ENCODE data around the gene DGCR6.

- RRBS = no CpG with 5 or more reads among the region's 22 CpGs
Measured at GRCh38 chr22:18126328-18127203, 16.0 kb downstream of the TUBA8 start.

DNA sequence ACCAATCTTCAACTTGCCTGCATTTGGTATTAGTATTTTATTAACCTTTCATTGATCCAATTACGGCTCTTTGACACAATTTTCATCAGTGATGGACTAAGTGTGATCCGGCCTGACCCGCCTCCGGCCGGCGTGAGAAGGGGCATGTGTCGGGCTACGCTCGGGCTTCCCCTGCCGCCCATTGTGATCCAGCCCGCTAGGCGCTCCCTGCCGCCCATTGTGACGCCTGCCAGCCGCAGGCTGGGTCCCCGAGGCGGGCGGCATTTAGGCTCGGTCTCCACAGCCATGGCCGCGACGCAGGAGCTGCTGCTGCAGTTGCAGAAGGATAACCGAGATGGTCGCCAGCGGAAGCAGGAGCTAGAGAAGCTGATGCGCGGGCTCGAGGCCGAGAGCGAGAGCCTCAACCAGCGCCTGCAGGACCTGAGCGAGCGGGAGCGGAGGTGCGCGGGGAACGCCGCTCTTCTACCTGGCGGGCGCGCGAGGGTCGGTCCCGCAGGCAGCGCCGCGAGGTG lies 291 bp downstream of the TMEM191B start:
- RRBS = no CpG with 5 or more reads among the region's 47 CpGs

DNA sequence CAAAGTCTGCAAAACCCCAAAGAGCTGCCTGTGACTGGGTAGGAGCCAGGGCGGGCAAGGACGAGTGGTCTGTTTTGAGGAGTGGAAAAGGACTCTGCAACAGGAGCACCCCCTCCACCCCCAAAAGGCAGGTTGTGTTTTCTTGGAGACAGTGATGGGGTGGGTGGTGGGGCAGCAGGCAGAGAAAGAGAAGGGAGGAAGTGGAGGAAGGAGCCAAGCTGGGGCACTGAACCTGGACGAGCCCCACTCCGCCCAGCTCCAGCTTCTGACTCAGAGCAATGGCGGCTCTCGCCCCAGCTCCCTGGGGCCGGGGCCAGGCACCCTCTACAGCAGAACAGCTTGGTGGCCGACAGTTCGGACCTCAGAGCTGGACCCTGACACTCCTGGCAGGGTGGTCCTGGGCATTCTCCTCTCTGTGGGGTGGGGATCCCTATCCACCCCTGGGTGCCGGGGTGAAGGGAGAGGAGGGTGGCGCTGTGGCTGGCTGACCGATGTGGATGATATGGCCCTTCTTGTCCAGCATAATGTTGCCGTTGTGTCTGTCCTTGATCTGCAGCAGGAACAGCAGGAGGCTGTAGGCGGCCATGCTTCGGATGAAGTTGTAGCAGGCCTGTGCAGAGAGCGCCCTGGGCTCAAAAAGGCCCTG lies 9.3 kb downstream of the TMEM191B start:
- RRBS = no CpG with 5 or more reads among the region's 16 CpGs

DNA sequence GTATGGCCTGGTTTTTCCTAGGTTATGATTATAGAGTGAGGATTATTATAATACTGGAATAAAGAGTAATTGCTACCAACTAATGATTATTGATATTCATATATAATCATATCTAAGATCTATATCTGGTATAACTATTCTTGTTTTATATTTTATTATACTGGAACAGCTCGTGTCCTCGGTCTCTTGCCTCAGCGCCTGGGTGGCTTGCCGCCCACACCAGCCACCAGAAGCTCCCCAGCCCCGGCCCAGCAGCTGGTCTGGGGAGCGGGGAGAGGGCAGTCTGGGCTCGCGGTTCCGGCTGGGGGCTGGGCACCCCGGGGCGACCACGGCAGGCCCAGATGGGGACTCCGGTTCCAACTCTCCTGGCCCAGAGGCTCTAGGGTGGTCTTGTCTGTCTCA lies 670 bp upstream of the DGCR6 start:
- RRBS = 3% methylated on average over 4 of the region's 13 CpGs

- RRBS = no CpG with 5 or more reads among the region's 58 CpGs
Measured at GRCh38 chr22:18906183-18906593, at the start of gene DGCR6. DGCR6 (plus strand) TSS chr22:18906320.

GRCh38 chr22:19002395-19002710 lies 66.3 kb upstream of the PRODH start:
- RRBS = no CpG with 5 or more reads among the region's 8 CpGs

- RRBS = no CpG with 5 or more reads among the region's 5 CpGs
Measured at GRCh38 chr22:19081369-19082046, 40.7 kb downstream of the DGCR2 start.

- RRBS = no CpG with 5 or more reads among the region's 6 CpGs
Measured at GRCh38 chr22:19109311-19109895, 12.8 kb downstream of the DGCR2 start.

DNA sequence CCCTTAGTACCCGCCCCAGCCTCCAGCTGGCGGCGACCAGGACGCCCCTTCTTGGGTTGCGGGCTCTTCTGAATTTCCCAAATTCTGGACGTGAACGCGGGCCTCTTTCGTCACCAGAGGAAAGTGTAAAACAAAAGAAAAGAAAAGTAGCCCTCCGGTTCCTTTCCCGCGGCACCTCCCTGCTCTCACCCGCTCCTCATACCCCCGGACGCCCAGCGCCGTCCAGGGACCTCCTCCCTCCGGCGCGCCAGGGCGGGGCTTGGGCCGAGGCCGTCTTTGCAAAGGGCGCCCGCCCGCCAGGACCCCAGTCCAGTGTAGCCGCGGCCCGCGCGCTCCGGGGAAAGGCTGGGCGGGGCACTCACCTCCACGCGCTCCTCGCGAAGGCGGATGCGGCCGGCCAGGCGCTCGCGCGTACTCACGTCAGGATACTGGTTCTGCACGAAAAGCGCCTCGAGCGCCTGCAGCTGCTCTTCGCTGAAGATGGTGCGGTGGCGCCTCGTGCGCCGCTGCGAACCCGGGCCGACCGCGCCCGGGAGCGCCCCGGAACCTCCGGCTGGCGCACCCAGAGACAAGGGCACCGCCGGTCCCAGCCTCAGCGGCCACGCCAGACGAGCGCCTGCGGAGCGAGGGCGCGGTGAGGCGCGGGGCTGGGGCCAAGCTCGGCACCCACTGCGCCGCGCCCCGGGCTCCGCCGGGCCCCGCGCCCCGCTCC lies 635 bp downstream of the GSC2 start:
- RRBS = 3% methylated on average over 29 of the region's 87 CpGs

GRCh38 chr22:19440175-19440752 lies 7.2 kb downstream of the C22orf39 start:
- RRBS = no CpG with 5 or more reads among the region's 8 CpGs

DNA sequence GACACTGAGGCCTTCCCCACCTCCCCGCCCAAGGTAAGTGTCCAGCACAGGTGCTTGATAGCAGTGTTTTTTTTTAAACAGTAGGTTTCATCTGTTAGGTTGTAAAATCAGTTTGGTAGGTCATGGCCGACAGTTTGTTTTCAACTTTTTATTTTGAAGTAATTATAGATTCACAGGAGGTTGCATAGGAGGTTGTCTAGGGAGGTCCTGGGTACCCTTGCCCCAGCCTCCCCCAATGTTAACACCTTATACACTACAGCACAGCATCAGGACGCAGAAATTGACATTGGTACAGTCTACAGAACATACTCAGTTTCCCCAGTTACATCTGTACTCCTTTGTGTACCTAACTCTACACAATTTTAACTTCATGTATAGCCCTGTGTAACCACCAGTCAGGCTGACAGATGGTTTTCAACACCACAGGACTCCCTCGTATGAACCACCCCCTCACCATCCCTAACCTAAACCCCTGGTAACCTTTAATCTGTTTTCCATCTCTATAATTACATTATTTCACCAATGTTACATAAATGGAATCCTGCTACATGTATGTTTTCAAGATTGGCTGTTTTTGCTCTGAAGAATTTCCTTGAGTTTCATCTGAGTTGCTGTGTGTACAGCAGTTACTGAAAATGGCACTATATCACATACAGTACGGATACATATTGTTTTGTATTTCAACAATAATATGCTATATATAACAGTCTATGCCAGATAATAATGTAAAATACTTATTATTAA lies 6.6 kb downstream of the C22orf39 start:
- RRBS = no CpG with 5 or more reads among the region's 5 CpGs

DNA sequence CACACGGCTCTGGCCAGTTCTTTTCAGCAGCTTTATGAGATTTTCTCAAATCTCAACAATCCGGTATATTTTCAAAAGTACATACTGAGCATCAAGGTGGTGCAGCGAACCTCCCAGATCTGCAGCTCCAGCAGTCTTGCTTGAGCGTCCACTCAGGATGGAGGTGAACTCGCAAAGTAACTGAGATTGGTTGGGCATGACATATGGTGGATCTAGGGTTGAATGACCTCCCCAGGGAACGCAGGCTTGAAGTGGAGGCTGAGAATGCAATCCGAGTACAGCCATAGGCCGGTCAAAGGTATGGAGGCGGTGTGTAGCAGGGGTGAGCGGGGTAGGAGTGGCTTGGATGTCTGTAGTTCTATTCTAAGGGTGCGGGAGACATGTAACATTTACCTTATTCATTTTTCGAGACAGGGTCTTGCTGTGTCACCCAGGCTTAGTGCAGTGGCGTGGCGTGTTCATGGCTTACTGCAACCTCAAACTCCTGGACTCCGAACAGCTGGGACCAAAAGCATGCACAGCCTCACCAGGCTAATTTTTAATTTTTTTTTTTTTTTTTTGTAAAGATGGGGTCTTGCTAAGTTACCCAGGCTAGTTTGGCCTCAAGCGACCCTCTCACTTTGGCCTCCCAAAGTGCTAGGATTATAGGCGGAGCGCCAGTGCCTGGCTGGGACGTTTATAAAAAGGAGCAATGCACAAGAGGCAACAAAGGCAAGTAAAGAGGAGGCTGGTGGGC lies 685 bp upstream of the C22orf39 start:
- RRBS = no CpG with 5 or more reads among the region's 19 CpGs

DNA sequence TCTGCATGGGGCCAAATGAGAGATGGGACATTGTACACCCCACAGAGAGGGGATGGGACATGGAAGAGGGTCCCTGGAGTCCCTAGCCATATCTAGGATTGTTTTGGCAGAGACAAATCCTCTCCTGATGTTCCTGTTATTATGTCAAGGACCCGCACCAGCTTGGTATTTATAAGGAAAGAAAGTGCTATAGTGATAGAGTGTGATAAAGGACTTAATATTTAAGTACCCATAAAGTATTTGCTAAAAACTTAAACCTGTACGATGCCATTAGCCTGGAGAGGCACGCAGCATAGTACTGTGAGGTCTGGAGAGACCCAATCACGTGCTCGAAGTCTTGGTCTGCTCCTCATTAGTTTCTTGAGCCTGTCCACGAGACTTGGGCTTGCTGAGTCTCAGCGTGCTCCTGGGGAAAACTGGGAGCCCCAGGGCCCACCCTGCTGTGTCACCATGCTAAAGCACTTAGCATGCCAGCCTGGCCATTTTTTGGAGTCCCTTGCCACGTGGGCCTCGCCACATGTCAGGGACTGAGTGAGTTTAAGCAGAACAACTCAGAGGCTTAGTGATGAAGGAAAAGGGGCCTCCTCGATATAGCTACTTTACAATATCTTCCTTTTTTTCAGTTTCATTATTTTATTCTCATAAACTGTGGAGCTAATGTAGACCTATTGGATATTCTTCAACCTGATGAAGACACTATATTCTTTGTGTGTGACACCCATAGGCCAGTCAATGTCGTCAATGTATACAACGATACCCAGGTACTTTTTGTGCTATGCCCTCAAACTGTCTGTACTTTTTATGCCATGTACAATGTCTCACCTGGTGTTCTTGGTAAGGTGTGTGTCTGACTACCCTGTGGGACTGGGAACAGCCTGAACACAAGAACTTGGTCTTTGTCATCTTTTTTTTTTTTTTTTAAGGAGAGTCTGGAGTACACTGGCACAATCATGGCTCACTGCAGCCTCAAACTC lies 2.6 kb downstream of the CDC45 start:
- RRBS = no CpG with 5 or more reads among the region's 12 CpGs

- RRBS = 75% methylated on average over 7 of the region's 42 CpGs
Measured at GRCh38 chr22:19722165-19722574, 1.2 kb upstream of the GP1BB start.

- RRBS = 4% methylated on average over 21 of the region's 79 CpGs
Measured at GRCh38 chr22:19756368-19757203, 4.0 kb upstream of the TBX1 start.

GRCh38 chr22:19844003-19845079 lies 10.3 kb downstream of the GNB1L start:
- RRBS = no CpG with 5 or more reads among the region's 28 CpGs

DNA sequence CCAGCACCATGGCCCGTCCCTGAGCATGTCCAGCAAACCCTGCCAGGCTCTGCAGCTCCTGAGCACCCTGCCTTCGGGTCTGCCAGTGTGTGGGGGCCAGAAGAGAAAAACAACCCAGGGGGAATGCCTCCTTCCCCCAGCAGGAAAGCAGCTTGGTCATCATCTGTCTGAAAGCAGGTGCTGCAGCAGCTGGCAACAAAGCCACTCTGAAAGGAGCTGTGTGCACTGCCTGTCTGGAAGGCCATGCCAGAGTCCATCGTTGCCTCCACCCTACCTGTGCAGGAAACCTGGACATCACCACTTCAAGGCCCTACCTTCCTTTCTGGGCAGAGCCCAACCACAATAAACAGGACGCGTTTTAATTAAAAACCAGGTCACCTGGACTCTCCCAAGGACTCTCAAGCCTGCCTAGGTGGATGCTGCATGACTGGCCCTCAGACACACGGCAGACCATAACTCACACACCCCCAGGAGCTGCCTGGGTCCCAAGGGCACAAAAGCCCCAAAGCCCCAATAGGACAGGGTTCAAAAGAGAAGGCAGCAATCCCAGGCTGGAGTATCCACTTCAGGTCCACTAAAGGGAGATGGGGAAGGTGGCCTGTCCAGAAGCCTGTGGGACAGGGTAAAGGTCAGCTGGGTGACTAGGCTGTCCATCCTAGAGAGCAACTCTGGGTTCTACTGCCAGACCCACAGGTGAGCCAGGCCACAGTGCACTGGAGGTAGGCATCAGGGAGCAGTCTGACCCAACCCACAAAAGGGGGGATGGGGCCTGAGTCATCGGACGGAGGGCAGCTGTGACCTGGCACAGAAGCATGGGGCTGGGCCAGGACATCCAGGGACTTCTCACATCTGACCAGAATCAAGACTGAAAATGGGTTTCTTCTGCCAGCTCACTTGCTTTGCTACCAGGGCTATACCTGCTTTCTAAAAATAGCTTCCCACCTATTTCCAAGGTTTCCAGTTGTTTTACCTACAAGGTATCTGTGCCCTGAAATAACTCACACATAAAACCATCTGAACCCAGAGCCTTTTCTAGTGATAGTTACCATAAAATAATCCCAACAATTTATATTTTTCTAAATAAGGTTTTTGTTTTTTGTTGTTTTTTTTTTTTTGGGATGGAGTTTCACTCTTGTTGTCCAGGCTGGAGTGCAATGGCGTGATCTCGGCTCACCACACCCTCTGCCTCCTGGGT lies 6.0 kb downstream of the GNB1L start:
- RRBS = no CpG with 5 or more reads among the region's 10 CpGs

GRCh38 chr22:19909533-19910823 lies 31.6 kb upstream of the COMT start:
- RRBS = no CpG with 5 or more reads among the region's 11 CpGs

GRCh38 chr22:19935683-19936396 lies 5.7 kb upstream of the COMT start:
- RRBS = no CpG with 5 or more reads among the region's 18 CpGs

DNA sequence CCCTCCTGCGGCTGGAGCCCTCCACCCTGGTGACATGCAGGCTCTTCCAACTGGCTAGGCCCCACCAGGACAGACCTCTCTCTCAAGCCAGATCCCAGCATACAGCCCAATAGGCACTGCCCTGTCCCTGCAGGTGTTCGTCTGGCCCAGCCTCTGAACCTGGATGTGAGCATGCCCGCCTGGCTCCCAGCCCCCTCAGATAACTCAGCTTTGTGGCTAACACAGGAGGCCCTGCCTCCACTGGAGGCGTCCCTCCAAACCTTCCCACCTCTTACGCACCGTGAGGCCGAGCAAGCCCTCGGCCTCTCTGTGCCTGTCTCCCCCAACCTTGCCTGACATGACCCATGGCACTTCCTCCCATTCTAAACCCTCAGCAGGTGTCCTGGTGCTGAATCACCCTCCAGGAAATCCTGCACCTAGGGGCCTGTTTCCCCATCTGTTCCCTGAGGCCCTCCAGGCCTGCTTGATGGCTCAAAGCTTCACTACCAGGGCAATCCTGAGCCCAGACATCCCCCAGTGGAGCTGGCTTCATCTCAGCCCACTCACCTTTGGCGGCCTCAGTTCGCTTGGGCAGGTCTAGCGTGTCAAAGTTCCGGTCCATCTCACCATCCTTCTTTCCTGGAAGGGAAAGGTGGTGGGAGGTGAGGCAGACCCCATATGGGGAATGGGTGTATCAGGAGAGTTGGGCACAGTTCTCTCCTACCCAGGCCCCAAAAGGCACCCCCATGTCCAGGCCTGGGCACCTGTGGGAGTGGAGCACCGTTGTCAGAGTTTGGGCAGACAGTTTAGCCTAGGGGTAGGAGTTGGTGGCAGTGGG lies 33.7 kb upstream of the TXNRD2 start:
- RRBS = no CpG with 5 or more reads among the region's 13 CpGs

Data from epithelial cell of esophagus (primary cell).